Metastatic Lung Carcinoma in the Adrenal Gland (tissue), 1 donor: ENCODE measurements around the genes C1QB and FUCA1.

- PRO-cap, result unidirectional peak, plus-strand start at chr1:22653236
Observed at GRCh38 chr1:22652554-22653556, at the start of gene C1QB. Gene C1QB (plus strand): TSS chr1:22653236.

GRCh38 chr1:22750199-22751219, 39.9 kb downstream of the EPHB2 start:
- PRO-cap, result unidirectional peak, plus-strand start at chr1:22750891

DNA sequence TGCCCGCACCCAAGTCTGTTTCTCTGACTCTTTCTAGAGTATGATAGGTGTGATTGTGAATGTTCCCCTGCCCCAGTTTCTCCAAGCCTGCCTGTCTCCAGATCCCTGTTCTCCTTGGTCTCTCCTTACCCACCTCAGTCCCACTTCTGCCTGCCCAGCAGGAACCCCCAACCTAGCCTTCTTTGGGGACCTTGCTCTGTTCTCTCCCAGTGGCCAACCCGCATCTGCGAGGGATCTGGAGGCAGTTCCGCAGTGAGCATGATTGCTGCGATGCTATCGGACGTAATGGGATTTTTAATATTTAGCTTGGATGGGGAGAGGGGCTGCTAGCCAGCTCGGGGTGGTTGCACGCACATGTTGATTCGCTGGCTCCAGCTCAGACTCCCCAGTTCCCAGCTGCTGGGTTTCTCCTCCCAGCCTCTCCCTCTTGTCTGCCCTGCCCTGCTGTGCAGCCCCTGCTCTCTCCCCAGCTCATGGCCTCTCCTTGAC, 79.9 kb downstream of the EPHB2 start:
- PRO-cap, result no peak

GRCh38 chr1:22831883-22832451, 121.3 kb downstream of the EPHB2 start:
- PRO-cap, result no peak

GRCh38 chr1:23093503-23093976, 74.3 kb downstream of the KDM1A start:
- PRO-cap, result no peak

DNA sequence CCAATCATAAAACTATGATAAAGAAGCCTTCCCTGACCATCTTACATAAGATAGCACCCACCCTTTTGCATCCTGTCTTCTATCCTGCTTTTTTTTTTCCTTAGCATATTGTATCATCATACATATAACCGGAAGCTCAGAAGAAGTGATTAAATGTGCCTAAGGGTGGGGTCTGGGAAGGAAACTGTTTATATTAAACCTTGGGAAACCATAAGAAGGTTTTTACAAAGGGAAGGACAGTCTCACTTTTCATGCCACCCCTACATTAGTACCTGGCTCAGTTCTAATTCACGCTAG, 82.6 kb downstream of the KDM1A start:
- PRO-cap, result no peak

DNA sequence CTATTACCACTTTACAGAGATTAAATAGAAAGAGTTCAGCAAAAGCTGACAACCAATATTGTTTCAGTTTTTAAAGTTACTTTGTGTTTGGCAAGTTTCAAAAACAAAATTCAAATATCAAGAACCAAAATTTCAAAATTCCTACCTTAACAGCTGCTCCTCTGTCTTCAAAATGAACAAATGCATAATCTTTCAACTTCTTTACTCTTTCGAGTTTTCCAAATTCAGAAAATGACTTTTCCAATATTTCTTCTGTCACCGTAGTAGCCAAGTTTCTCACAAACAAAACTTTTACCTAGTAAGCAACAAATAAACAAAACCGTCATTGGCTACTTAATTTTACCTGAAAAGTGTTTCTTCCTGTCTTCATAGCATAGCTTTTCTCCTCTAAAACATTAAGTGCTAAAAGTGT, 30.7 kb downstream of the HNRNPR start:
- PRO-cap, result no peak

DNA sequence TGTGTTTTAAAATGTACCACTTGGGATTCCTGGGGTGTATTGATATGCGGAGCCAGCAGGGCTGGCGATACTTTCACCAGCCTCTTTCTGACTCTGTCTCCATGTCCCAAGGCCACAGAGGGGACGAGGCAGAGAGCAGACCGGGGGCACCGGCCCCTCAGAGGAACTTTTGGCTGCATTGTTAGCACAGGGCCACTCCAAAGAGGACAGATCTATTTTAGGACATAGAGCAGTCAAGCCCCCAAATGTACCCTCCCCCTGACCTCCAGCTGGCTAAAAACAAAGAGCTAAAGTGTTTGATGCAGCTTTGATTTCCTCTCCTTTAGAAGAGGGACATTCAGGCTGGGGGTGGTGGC, 25.5 kb upstream of the ZNF436 start:
- PRO-cap, result no peak

GRCh38 chr1:23407099-23407814, 17.3 kb downstream of the TCEA3 start:
- PRO-cap, result no peak

DNA sequence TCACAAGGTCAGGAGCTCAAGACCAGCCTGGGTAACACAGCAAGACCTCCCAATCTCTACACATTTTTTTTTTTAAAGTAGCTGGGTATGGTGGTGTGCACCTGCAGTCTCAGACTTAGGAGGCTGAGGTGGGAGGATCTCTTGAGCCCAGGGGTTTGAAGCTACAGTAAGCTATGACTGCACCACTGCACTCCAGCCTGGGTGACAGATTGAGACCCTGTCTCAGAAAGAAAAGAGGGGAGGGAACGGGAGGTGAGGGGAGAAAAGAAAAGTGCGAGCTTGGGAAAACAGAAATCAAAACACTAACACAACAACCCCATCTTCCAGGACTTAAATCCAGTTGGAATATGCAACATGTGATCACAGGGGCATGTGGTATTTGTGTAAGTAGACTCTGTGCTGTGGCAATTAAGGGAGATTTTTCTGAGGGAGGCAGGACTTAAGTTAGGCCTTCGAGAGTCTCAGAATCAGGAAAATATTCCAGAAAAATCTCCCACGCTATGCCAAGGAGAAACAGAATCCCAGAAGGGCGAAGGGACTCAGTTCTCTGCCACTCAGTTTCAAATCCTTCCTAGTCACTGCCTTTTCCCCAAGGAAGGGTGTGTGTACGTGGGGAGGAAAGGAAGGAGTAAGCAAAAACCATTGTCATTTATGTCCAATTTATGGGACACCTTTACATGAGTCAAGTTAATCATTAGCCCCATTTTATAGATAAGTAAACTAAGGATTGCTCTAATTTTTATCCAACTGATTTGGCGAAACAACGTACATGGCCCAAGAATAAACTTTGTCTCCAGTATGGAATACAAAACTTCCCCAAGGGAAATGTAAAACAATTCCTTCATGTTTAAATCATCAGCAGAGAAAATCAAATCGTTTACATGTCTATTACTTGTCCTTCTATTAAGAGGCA, 12.3 kb downstream of the ID3 start:
- PRO-cap, result no peak

DNA sequence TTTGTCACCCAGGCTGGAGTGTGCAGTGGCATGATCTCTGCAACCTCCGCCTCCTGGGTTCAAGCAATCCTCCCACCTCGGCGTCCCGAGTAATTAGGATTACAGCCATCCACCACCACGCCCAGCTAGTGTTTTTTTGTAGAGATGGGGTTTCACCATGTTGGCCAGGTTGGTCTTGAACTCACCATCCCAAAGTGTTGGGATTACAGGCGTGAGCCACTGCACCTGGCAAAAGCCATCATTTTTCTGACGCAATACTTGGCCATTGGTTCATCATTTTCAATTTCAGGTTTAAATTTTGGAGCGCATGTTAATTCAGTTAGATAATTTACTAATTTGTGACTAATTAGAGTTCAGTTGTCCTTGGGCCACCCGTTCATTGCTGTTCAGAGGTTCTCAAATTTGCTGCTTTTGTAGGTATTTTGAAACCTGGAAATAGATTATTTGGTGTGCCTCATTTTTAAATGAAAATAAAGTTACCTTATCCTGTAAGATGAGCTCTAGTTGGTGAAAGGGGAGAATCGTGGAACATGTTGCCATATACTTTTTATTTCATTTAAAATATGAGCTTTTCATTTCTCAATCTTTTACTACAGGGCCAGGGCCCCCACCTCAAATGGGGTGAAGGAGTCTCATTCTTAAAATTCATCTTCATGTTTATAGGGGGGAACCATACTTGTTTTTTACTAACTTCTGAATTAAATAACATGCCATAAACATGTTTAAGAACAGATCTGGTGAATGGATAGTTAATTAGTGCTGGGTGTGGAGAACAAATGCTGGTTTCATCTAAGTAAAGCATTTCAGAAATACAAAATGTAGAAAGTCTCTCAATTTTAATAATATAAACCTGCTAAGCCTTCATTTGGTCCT, 6.2 kb downstream of the RPL11 start:
- PRO-cap, result no peak

GRCh38 chr1:23788716-23789783, 1.9 kb upstream of the LYPLA2 start:
- PRO-cap, result no peak

GRCh38 chr1:23793280-23793754, 2.4 kb downstream of the LYPLA2 start:
- PRO-cap, result no peak

- PRO-cap, result no peak
Observed at GRCh38 chr1:23804321-23804666, 3.7 kb upstream of the GALE start.

DNA sequence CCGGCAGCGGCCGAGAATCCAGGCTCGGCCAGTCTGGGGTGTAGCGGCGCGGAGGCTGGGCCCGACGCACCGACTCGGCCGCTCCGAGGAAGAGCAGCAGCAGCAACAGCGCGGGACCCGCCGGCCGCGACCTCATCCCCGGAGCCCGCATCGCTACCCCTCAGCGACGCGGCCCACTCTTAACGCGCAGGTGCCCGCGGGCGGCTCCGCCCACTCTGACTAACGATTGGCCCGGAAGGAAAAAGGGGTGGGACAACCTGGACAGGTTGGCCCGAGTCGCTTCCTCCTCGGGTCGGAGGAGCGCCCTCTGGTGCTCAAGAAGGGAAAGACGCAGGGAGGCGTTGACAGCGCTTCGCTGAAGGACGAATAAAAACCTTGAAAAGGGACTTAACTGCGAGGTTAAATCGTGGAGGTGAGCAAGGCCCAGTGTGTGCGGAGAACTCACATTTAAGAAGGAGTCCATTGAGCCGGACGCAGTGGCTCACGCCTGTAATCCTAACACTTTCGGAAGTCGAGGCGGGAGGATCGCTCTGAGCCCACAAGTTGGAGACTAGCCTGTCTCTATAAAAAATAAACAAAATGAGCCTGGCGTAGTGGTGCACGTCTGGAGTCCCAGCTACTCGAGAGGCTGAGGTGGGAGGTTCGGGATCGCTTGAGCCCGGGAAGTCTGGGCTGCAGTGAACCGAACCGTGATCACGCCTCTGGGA, at the start of gene FUCA1:
TSS of gene FUCA1 (minus strand) at position 155 of the 707 bp plus-strand sequence.
- PRO-cap, result bidirectional peak, plus-strand start at position 396 of the sequence, minus-strand start at position 147 of the sequence

- PRO-cap, result no peak
Observed at GRCh38 chr1:24141589-24142214, 1.2 kb downstream of the IL22RA1 start.

GRCh38 chr1:24236199-24236679, 49.1 kb upstream of the IFNLR1 start:
- PRO-cap, result no peak

DNA sequence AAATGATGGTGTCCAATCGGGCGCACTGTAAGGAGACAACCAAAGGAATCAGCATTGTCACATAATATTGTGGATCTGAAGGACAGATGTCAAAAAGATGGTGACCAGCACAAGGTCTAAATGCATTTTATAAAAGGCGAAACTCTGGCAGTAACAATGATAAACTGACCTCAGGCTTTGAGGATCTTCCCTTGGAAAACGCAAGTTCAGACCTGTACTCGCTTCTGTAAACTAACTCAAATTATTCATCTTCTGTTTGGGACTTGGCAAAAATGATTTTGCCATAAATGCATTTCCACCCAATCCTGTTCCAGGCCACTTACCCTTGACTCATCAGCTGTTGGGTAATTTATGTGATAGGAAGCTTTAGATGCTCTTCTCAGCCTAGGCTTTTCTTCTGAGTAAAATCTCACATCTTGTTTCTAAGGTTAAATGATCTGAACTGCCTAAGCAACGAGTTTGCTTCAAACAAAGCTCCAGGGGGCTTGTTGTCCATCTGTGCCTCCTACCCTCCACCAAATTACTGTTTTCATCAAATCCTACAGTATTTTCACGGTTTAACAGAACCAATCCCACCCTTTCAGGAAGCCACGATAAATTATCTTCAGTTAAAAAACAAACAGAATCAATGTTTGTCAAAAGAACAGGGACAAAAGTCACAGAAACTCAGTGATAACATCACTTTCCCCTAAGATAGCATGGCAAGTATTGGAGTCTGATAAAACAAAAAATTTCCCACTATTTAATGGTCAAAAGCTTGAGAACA, 33.6 kb downstream of the STPG1 start:
- PRO-cap, result no peak

- PRO-cap, result unidirectional peak, minus-strand start at chr1:24392069; unidirectional peak, minus-strand start at chr1:24392461
Observed at GRCh38 chr1:24391348-24392848, 21.7 kb downstream of the STPG1 start.

GRCh38 chr1:24392849-24393331, 20.7 kb downstream of the STPG1 start:
- PRO-cap, result no peak